ENCODE measurements around the gene NLN.

DNA sequence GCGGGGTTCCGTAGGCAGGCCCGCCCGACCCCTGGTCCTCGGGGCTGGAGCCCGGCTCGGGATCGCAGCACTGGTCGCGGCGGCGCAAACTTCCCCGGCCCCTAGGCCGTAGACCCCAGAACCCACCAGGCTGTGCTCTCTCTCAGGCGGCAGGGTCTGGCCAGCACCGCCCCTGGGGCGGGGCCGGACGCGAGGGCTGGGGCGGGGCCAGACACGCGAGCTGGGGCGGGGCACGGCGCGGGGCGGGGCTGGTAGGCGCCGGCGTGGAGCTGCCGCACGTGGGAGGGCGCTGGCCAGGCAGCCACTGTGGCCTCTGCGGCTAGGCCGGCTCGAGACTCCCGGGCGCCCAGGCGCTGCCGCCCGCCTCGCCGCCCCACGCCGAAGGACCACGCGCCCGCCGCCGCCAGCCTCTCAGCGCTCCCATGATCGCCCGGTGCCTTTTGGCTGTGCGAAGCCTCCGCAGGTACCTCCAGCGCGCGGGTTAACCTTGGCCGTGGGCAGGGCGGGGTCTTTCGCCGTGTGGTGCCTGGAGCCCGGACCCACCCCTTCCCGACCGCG lies at the start of gene NLN:
Gene NLN (plus strand): TSS at position 254 of the 558 bp plus-strand sequence.
- PRO-cap, result bidirectional peak, plus-strand start at position 302 of the sequence, minus-strand start at position 123 of the sequence

- PRO-cap, result no peak
Measured at GRCh38 chr5:65812557-65813188, 90.7 kb downstream of the NLN start.

DNA sequence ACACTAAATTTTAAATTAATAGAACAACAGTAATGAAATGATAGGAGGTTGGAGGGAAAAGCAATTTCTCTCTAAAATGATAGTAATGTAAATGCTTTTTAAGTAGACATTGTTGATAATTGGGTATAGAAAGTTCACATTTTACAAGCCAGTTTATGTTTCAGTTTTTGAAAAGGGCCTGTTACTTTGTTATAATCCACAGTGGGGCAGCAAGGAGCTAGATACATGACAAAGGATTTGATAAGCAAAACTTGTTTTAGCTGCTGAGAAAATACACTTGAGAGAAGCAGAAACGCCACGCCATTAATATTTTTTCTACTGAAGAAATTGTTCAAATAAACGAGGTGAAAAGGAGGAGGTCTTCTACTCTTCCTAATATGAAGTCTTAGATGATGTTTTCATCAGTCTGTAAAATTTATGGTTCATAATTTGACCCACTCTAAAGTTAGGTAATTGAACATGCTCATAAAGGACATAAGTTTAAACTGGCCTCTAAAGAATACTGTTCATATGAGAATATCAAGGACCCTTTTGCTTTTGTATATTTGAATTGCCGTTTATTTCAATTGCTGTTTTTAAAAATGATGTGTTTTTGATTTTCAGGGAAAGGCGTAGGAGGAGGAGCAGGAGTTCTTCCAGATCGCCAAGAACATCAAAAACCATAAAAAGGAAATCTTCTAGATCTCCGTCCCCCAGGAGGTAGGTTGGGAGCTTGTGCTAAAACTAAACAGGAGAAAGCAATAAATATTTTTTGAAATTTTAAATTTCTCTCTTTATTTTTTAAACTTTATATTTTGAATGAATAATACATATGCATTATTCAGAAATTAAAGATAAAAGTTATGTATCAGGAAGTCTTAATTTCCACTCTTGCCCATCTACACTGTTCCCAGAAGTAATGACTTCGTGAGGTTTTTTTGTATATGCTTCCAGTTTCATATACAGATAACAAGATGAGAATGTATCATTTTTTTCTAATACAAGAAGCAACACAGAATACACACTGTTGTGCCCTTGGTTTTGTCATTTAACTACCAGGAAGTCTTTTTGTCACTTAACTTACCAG lies 30.6 kb downstream of the SREK1 start:
- PRO-cap, result no peak

DNA sequence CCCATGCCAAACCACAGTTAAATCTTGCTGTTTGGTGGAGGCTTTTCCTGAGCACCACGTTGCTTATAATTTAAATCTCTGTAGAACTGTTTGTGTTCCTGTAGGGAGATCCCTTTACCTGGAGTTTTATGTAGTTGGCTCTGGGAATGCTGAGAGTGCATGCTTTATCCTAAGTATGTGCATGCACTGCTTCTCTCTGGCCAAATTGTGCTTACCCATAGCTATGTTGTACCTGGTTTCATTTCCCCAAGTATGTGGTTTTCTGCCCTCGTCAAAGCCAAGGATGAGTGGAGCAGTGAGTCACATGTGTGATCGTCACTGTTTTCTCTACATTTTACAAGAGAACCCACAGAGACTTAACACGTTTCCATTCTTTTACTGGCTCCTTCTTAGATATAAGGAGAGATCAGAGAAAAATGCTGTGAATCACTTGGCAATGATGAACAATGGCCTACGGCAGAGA lies 42.0 kb upstream of the MAST4 start:
- PRO-cap, result no peak

DNA sequence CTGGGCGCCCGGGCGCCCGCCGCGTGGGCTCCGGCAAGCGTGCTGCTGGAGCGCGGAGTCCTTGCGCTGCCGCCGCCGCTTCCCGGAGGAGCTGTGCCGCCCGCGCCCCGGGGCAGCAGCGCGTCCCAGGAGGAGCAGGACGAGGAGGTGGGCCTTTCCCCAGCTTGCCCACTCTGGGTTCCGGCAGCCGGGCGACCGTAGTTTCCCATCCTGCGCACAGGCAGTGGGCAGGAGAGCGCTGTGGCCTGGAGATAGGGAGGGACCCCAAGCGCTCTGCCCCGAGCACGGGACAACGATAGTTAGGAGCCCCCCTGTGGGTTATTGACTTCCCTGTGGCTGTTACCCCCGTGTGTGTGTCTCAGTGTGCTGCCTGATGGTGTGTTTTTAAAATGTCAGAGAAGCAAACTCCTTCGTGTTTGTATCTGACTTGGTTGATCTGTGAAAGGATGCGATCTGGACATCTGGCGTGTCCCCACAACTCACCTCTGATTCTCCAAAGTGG lies 730 bp downstream of the MAST4 start:
- PRO-cap, result no peak

GRCh38 chr5:66891358-66891996 lies 295.3 kb downstream of the MAST4 start:
- PRO-cap, result no peak

- PRO-cap, result no peak
Measured at GRCh38 chr5:66989110-66989702, 207.4 kb downstream of the CD180 start.

GRCh38 chr5:67031680-67032186 lies 164.9 kb downstream of the CD180 start:
- PRO-cap, result no peak

DNA sequence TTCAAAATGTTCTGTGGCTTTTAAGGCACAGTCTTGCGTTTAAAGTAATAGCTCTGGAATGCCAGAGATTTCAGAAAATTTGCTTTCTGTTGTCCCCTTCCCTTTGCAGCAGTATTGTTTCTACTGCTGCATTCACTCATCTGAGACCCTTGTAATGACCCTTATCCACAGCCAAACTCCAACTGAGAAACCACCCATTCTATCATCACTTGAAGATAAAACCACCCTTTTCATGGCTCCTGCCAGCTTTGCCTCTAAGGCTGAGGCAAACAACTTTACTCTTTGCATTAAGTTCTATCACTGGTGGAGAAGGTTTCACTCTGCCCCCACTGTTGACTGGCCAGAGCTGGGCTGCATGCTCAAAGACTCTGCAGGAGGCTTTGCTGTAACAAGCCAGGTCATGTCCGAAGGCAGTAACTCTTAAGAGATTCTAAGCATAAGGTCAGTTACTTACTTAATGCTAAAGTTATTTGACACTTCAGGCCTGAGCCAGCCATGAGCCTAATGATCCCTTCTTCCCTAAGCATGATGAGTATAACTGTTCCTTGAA lies 101.9 kb downstream of the CD180 start:
- PRO-cap, result bidirectional peak, plus-strand start at position 392 of the sequence, minus-strand start at position 250 of the sequence

DNA sequence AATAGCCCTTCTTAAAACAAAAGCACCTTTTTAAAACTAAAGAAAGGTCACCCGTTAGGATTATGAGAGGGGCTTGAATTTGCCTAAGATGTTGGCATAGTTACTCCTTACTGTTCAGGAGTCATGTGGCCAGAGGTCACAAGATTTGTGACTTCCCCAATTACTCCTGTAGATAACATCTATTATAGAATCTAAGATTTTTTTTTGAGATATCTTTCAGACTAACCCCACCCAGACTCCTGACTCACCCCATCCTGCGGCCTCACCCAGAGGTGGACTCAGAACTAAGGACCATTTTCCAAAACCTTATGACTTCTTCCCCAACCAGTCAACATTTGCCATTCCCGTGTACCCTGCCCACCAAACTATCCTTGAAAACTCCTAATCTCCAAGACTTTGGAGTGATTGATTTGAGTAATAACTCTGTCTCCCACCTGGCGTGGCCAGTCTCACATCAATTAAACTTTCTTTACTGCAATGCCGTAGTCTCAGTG lies 2.4 kb downstream of the CD180 start:
- PRO-cap, result no peak

DNA sequence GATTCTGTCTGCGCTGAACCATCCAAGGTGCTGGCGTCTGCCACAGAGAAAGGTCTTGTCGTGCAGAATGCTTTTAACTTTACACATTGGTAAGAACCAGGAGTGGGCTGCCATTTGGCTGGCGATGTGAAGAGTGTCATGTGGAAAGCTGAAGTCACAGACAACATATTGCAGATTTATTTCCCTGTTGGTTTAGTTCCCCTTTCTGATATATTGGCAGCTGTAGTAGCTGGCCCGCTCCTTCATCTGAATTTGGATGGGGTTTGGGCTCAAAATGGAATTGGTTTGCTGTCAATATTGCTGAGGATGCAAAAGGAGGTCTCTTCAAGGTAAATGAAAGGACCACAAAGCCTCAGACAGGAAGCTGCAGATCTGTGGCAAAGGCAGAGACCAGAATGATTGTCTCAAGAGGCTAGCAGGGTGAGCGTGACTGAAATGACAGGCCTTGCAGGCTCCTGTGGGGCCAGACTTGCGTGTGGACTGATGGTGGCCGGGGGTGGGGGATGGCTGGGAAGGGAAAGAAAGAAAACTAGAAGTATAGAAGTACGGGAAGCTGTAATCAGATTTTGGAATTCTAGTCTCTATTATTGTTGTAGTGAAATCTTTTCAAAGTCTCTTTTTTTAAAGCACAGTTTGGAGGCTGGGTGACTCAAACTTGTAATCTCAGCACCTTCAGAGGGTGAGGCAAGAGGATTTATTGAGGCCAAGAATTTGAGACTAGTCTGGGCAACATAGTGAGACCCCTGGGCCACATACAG lies 25.1 kb upstream of the CD180 start:
- PRO-cap, result no peak

- PRO-cap, result no peak
Measured at GRCh38 chr5:67315013-67315993, 118.7 kb upstream of the CD180 start.

- PRO-cap, result no peak
Measured at GRCh38 chr5:67646083-67646511, 449.5 kb upstream of the CD180 start.

DNA sequence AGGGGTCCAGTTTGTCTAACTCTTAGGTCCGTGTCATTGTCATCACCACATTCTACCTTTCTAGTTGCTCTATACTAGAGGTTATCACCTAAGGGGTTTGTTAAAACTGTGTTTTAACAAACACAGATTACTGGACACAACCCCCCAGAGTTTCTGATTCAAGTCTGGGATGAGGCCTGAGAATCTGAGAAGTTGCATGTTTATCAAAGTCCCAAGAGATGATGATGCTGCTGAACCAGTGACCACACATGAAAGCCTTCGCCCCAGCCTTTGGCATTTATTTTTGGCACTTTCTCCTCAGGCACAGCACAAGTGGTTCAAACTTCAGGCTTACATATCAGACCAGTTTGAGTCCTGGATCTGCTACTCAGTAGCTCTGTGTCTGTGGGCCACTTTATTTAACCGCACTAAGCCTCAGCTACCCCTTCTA lies 407.3 kb upstream of the PIK3R1 start:
- PRO-cap, result no peak

GRCh38 chr5:68169964-68170408 lies 45.6 kb upstream of the PIK3R1 start:
- PRO-cap, result no peak

DNA sequence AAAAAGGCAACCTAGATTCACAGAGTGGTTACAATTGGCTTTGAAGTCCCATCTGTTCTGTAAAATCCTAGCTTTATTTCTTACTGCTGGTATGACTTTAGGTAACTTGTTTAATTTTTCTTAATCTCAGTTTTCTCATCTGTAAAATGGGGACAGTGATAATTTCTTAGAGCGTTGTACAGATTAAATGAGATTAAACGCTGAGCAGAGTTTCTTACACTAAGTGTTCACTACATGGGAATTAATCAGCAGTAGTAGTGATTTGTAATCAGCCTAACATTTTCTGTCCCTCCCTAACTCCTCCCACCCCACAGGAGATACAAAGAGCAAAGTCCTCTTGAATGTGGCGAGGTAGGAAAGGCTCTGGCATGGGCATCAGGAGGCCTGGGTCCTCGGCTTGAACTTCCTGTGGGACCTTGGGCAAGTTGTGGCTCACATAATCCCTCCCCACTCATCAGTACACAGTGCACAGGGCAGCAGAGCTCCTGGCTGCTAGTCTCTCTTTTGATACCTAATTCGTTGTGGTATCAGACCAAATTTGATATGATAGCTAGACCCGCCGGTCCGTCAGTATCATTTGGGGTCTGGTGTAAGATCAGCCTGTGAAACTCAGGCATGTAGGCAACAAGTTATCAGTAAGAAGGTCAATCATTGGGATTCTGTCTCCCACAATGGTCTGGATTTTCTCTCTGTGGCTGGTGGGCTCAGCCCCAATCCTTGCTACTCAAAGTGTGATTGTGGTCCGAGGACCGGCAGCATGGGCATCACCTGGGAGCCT lies 49.0 kb downstream of the PIK3R1 start:
- PRO-cap, result no peak

GRCh38 chr5:68287934-68288913 lies 72.7 kb downstream of the PIK3R1 start:
- PRO-cap, result bidirectional peak, plus-strand start at chr5:68288440, minus-strand start at chr5:68288480

DNA sequence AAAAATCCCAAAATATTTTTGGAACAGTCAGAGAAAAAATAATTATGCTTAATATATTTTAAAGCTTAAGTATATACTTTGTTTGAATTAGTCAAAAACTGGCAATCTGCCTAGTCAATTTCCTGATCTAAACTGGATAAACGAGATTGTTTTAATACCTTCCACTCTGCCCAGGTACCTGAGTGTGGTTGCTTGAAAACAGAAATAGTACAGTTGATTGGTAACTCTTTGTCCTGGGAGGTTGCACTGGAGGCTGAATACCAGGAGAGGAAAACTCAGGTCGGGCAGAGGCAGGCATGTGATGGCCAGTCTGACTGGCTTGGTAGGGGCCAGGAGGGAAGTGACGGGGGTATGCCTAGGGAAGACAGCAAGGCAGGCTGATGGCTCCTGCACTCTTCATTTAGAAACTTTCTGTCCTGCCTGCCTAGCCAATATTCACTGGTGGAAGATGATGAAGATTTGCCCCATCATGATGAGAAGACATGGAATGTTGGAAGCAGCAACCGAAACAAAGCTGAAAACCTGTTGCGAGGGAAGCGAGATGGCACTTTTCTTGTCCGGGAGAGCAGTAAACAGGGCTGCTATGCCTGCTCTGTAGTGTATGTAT lies 80.3 kb downstream of the PIK3R1 start:
- PRO-cap, result no peak

DNA sequence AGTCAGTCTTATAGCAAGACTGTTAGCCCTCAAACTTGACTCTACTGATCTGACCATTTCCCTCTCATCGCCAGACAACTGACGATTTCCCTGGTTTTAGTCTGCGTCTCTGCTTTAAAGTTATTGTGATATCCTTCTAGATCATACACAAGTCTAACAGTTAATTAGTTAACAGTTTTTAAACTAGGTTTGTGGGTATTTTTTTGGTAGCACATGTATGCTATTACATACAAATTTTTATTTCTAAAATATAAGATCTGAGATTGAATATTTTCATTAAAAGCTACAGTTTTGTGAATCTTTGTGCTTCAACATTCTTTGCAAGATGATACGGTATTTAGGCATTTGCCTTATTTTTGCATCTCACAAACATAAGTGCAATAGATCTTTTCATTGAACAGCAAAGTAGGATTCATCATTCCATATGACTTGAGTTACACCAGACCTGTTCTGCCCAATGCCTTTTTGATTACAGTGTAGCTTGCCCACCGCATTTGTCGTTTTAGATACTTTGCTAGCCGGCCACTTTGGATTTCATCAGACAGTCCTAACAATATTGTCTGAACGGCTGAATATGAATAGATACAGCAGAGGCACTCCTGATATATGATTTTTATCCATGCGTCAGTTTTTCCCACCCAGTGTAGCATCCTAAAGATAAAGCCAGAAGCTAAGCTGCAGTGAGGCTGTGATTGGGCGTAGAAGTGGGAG lies 84.4 kb downstream of the PIK3R1 start:
- PRO-cap, result no peak

GRCh38 chr5:68710551-68710918 lies 383.3 kb upstream of the SLC30A5 start:
- PRO-cap, result no peak

Measured in ReNcell CX (cell line).